ENCODE results near the gene RPS21.

DNA sequence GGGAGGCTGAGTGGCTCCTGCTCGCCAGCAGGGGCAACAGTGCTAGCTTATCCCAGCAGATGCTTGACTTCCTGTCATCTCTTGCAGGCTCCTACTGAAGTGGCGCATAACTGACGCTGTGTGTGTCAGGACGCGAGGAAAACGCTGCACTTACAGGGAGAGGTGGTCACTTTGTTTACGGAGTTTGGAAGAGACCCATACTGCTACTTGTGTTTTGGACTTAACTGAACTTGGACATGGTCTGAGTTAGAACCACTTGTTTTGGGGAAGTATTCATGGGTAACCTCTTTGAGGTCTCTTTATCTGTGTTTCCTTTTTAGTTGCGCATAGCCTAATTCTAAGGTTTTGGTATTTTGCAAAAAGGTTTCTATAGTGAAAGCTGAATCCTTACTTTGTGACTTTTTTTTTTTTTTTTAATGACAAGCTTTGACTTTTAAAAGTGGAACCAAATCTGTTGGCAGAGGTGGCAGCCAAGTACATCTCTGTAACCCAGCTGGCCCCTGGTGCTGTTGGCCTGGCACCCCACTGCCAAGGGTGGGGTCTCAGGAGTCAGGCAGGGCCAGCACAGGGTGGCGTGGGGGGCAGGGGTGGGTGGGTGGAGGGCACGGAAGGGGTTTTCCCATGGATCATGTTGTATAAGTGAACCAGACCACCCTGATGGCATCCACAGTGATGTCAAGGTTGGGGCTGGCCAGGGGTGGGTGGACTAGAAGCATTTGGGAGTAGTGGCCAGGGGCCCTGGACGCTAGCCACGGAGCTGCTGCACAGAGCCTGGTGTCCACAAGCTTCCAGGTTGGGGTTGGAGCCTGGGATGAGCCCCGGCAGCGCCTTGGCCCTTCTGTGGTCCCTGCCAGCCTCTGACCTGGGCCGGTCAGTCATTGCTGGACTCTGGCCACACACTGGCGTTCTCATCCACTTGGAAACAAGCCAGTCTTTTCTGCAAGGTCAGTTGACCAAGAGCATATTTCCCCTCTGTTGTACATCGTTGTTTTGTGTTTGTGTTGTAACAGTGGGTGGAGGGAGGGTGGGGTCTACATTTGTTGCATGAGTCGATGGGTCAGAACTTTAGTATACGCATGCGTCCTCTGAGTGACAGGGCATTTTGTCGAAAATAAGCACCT is 8.8 kb downstream of the PSMA7 start:
- PRO-cap = no peak
- RAMPAGE, long total RNA, 4 experiments = no peak in any of the 4 experiments

GRCh38 chr20:62136389-62137081 is 6.7 kb downstream of the PSMA7 start:
- PRO-cap = no peak
- RAMPAGE, long total RNA, 4 experiments = no peak in any of the 4 experiments

- PRO-cap = no peak
- RAMPAGE, long total RNA, 4 experiments = no peak in any of the 4 experiments
These were observed 5.9 kb downstream of the SS18L1 start for GRCh38 chr20:62149231-62150072.

DNA sequence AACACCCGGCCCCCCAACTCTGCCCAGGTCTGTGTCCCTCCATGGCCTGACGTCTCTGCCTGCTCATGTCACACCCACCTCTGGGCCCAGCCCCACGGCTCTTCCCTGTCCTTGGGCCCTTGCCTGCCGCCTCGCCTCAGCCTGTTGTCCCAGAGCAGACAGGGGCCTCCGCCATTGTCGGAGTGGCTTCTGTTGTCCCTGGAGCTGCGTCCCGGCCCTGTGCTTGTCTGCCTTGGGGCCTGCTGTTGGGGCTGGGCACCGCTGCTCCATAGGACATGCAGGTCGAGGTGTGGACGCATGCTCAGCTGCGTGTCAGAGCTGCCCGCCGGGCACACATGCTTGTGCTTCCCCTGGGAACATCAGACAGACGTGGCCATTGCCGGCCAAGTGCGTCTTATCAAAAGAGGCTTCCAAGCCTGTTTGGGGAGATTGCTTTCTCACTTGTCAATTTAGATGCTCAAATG is 16.1 kb upstream of the ADRM1 start:
- PRO-cap = no peak
- RAMPAGE, long total RNA, 4 experiments = no peak in any of the 4 experiments

DNA sequence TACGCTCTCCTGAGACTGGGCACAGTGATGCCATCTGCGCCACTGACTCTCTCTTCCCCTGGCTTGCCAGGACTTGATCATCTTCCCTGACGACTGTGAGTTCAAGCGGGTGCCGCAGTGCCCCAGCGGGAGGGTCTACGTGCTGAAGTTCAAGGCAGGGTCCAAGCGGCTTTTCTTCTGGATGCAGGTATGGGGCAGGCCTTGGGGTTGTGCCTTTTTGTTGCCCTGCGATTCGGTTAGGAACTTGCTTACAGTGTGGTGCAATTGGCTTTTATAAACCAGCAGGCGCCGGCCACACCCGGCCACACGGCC is 1.6 kb downstream of the ADRM1 start:
- PRO-cap = no peak
- RAMPAGE, long total RNA, 4 experiments = no peak in any of the 4 experiments

- PRO-cap = no peak
- RAMPAGE, long total RNA, 4 experiments = no peak in any of the 4 experiments
These were observed 5.9 kb downstream of the ADRM1 start for GRCh38 chr20:62308245-62309500.

DNA sequence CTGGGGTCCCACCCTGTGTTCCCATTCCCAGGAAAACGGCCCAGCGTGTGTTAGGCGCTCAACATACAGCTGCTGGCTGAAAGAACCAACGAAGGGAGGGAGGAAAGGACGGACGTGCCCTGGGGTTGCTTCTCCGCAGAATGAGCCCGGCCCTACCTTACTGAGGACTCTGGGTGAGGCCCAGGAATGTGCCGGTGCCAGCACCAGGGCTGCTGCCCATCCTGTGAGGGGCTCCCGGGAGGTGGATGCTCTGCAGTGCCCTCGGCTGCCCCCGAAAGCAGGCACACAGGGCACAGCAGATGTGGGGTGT is 16.3 kb downstream of the LAMA5 start:
- PRO-cap = no peak
- RAMPAGE, long total RNA, 4 experiments = no peak in any of the 4 experiments

DNA sequence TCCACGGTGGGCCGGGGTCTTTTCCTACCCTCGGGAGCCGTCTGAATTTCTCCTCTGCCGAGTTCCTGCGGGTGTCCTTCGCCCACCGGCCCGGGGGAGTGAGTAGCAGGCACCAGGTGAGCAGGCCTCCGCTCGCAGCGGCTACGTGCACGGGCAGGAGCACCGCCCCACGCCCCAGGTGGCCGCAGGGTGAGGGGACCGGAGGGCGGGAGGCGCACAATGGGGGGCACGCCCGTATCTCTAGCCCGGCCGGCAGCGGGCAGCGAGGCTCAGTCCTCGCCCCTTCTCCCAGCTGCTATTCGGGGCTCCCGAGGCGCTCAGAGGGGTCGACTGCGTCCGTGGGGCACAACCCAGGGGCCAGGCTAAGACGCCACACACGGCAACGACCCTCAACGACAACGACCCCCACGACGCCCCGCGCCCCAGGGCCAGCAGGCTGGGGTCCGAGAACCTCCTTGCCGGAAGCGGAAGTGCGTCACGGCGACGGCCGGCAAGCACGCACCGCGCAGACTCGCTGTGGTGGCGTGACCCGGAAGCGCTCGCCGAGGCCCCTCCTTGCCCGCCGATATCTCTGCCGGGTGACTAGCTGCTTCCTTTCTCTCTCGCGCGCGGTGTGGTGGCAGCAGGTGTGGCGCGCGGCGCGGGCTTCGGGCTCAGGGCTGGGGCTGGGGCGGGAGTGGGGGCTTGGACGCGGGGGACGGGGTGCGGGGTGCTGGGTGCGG is at the start of gene RPS21:
Gene RPS21 (plus strand): TSS at position 593 of the 722 bp plus-strand sequence.
- PRO-cap = unidirectional peak, minus-strand start at position 100 of the sequence; bidirectional peak, plus-strand start at position 595 of the sequence, minus-strand start at position 457 of the sequence
- RAMPAGE, long total RNA, 4 experiments = start-site peak on the plus strand in 4 of 4 experiments, centred at positions 599 to 600 of the sequence, 368 to 2,278 reads per replicate; start-site peak on the minus strand in 2 of 4 experiments, centred at positions 472 to 483 of the sequence, 16 to 19 reads per replicate

DNA sequence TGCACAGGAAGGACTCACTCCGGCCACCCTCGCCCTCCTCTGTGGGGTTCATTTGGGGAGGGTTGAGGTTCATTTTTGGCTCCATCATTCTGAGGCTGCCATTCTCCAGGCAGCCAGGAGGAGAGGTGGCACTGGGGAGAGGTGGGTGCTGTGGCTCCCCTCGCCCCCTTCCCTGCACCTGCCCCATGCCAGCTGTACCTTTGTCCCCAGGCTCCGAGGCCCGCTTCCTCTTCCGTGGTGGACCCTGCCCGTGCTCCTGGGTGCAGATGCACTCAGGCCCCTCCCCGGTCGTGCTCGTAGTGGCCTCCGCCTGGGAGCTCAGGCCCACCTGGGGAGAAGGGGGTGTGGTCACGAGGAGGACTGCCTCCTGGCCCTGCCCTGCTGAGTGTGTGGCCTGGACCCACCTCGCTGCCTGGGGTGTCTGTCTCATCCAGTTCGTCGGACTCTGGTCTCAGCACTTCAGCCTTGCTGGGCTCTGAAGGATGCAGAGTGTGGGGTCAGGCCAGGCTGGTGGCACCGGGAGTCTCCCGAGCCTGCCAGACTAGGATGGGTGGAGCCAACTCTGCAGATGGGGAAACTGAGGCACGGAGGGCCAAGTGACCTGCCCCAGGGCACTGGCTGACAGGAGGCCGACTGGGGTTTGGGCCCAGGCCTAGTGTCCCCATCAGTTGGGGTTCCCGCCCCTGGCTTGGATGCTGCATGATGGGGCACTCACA is 5.5 kb upstream of the CABLES2 start:
- PRO-cap = no peak
- RAMPAGE, long total RNA, 4 experiments = no peak in any of the 4 experiments

DNA sequence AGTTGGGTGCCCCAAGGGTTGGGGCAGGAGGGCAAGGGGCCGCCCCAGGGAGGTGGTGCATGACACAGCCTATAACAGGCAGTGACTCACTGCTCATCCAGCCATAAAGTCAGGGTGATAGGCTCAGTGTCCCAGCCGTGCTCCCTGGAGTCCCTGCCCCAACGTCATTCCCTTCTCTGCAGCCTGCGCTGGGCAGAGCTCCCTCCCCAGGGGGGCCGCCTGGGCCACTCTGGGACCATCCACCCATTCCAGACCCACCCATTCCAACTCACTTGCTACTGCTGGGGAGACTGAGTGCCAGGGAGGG is 13.9 kb upstream of the GATA5 start:
- PRO-cap = no peak
- RAMPAGE, long total RNA, 4 experiments = no peak in any of the 4 experiments

- PRO-cap = no peak
- RAMPAGE, long total RNA, 4 experiments = no peak in any of the 4 experiments
These were observed 76.2 kb upstream of the GATA5 start for GRCh38 chr20:62551863-62552544.

GRCh38 chr20:62553646-62554244 is 78.0 kb upstream of the GATA5 start:
- PRO-cap = no peak
- RAMPAGE, long total RNA, 4 experiments = no peak in any of the 4 experiments

DNA sequence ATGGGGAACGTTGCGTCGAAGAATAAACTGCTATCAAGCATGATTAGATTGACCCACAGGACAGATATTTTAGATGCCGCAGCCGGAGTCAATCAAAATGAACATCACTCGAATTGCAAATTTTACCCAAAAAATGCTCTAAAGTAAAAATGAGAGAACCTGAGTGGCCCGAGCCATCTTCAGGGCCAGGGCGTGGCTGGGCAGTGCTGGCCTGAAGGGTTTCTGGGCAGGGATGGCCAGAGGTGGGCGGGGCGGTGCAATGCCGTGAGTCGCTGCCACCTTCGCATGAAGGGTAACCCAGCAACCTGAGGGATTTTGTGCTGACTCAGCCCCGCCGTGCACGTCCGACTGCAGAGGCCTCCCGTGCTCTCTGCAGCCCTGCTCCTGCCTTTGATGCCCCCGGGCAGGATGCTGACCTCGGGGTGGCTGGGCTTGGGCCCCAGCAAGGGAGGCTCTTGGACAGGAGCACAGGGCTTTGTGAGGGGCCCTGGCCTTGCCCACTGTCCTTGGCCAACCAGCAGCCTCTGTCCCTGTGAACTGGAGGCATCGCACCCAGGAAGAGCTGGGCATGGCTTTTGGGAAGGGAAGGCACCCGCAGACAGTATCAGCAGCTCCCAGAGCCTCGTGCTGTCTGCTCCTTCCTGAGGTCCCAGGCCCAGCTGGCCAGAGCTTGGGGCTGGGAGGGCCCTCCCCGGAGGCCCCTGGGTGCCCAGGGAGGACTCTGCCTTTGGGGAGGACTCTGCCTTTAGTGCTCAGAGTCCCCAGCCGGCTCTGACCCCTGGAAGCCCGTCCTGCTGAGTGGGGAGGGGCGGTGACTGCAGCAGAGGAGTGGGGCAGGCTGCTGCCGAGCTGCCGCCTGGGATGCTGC is 81.8 kb upstream of the GATA5 start:
- PRO-cap = no peak
- RAMPAGE, long total RNA, 4 experiments = no peak in any of the 4 experiments

DNA sequence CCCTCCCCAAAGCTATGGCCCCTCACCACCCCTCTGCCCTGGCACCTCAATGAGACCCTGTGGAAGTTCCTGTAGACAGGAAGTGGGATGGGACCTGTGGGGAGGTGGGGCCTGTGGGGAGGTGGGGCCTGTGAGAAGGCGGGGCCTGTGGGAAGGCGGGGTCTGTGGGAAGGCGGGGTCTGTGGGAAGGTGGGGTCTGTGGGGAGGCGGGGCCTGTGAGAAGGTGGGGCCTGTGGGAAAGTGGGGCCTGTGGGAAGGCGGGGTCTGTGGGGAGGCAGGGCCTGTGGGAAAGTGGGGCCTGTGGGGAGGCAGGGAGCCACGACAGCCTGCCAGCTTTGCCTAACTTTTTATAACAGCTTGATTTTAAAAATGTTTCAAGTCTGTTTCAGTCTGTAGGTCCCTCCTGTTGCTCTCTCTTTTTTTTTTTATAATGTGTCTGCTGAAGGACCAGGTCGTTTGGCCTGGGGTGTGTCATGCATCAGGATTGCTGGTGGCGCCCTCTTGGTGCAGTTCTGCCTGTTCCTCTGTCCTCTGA is 70.5 kb upstream of the SLCO4A1 start:
- PRO-cap = no peak
- RAMPAGE, long total RNA, 4 experiments = no peak in any of the 4 experiments

GRCh38 chr20:62577701-62577957 is 64.7 kb upstream of the SLCO4A1 start:
- PRO-cap = no peak
- RAMPAGE, long total RNA, 4 experiments = no peak in any of the 4 experiments

DNA sequence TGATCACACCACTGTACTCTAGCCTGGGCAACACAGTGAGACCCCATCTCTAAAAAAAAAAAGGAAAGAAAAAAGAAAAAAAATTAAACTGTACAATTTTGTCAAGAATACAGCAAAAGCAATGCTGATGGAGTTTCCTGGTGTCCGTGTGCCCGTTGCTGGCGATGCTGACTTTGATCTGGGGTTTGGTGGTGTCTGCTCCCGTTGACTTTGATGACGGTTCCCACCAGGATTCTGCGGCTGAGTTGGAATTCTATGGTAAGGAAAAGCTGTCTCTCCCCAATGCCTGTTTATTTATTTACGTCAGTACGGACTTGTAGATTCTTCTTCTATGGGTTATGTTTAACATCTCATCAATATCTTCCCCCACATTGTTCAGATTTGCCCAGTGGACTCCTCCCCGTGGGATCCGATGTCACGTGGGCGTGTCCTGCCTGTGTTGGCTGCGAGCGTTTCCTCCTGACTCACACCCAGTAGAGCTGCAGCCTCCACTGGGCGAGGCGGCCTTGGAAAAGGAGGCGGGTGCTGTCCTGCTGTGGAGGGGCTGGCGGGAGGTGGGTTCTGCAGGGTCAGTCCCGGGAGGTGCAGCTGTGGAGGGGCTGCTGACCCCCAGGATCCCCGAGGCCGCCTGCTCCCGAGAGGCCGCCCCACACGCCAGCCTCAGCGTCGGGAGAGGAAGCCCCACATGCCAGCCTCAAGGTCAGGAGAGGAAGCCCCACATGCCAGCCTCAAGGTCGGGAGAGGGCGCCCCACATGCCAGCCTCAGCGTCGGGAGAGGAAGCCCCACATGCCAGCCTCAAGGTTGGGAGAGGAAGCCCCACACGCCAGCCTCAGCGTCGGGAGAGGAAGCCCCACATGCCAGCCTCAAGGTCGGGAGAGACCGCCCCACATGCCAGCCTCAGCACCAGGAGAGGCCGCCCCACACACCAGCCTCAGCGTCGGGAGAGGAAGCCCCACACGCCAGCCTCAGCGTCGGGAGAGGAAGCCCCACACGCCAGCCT is 46.7 kb upstream of the SLCO4A1 start:
- PRO-cap = unidirectional peak, plus-strand start at position 491 of the sequence
- RAMPAGE, long total RNA, 4 experiments = start-site peak on the plus strand in 1 of 4 experiments, centred at position 506 of the sequence, 8 reads per replicate

DNA sequence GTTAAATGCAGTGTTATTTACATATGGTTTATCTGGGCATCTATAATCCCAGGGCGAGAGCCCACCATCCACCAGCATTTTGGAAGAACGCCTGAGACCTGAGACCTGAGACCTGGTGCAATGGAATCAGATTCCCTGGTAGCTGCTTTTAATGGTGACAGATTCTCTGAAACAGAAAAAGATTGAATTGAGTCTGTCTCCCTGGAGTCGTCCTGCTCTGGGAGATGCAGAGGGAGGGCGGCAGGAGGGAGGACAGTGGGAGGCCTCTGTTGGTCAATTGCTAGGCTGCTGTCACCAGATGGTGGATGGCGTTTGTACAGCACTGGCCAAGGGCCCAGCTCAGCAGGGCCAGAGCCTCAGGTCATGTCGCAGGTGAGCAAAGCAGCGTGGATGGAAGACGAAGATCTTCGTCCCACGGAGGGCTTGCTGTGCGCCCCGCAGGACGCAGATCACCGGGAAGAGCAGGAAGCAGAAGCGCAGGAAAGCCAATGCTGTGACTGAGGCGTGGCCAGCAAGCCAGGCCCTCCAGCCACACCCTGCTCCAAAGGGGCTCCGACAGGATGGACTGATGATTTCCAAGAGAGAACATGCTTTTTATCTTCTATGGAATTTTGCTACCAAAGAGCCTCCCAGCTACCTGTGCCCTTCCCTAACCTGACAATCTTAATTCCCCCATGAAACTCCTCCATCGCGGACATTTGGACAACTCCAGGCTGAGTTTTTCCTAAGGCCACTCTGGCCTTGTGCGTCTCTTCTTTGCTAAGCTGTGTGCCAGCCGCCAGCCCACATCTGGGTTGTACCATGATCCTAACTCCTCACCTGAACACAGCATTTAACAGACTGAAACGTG is 3.6 kb upstream of the SLCO4A1 start:
- PRO-cap = no peak
- RAMPAGE, long total RNA, 4 experiments = no peak in any of the 4 experiments

DNA sequence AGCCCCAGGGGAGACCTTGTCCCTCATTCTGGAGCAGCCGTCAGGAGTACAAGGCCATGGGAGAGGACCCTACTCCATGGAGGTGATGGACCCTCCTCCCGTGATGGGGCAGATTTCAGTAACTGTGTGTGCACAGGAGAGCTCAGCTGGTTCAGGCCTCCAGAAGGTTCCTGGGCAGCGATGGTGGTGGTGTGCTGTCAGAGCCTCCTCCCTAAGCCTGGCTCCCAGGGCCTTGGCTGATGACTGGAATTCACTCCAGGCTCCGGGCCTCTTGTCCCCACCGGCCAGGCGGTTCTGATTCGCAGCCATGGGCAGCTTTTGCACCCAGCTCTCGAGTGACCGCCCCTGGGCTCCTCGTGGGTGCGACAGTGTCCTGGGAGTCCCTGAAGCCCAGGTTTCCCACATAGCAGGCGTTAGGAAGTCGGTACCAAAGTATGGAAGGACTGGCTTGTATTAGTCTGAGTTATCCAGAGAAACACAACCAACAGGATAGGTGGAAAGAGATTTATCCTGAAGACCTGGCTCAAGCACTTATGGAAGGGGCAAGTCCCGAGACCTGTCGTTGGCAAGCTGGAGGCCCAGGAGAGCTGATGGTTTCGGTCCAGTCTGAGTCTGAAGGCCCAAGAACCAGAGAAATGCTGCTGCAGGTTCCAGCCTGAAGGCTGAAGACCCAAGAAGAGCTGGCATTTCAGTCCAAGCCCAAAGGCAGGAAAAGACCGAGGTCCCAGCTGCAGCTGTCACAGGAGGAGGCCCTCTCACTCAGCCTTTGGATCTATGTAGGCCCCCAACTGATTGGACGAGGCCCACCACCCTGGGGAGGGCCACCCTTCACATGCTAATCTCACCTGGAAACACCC is 6.5 kb downstream of the SLCO4A1 start:
- PRO-cap = no peak
- RAMPAGE, long total RNA, 4 experiments = no peak in any of the 4 experiments

DNA sequence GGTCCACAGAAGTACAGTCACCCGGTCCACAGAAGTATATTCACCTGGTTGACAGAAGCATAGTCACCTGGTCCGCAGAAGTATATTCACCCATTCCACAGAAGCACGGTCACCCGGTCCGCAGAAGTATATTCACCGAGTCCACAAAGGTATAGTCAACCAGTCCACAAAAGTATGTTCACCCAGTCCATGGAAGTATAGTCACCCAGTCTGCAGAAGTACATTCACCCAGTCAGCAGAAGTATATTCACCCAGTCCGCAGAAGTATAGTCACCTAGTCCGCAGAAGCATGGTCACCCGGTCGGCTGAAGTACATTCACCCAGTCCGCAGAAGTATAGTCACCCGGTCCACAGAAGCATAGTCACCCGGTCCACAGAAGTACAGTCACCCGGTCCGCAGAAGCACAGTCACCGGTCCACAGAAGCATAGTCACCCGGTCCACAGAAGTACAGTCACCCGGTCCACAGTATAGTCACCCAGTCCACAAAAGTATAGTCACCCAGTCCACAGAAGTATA is 8.9 kb downstream of the TCFL5 start:
- PRO-cap = no peak
- RAMPAGE, long total RNA, 4 experiments = no peak in any of the 4 experiments

DNA sequence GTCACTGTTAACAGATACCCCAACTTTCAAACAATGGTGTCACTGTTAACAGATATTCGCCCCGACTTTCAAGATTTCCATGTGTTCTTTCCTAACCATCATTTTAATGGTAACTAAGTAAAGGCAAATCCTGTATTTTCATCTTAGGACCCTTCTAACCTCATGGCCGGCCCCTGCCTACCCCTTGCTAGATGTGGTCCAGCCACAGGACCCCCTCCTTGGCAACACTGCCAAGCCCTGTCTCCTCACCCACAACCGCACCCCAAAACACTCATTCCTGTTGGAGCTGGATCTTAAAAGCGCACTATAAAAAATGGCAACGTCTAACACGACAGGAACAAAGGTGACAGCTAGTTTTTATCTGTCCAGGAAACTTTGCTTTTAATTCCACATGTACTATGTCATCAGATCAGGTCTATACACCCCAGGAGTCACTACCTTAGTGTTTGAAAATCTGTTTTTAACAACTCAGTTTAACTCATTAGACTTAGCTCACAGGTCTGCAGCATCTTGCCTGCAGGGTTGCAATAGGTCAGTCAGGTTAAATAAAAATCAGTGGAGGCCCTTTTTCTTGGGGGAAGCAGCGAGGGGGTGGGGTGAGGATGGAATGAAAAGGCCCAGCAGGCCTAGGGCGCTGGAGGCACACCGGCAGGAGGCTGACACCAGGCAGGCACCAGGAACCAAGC is 27.7 kb downstream of the DIDO1 start:
- PRO-cap = no peak
- RAMPAGE, long total RNA, 4 experiments = no peak in any of the 4 experiments

Data from suprapubic skin (tissue), 4 donors.